ENCODE results near the genes UGT2B7, CABS1 and MUC7.

DNA sequence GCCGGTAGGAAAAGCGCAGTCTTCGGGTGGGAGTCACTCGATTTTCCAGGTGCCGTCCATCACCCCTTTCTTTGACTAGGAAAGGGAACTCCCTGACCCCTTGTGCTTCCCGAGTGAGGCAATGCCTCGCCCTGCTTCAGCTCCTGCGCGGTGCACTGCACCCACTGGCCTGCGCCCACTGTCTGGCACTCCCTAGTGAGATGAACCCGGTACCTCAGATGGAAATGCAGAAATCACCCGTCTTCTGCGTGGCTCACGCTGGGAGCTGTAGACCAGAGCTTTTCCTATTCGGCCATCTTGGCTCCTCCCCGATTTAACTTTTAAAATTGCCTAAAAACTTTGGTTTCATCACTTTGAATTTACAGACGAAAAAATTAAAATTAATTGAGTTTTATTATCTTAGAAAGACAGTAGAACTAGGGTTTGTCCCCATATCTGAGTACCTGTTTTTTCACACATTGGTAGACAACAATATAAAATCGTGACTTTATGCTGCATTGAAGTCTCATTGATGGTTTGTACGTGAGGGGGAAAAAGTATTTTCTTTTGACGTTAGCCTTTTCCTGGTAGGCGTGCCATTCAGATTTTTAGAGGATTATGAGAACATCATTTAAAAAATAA is 447.0 kb downstream of the ADGRL3 start:
- RAMPAGE, long total RNA = no peak
- RRBS = no CpG with 5 or more reads among the region's 21 CpGs
PRO-cap:
- standard = no peak
- CoPRO, capped RNA only, 2 experiments = no peak in any of the 2 experiments
- CoPRO, capped and uncapped RNA, 2 experiments = no peak in any of the 2 experiments
- CoPRO, uncapped RNA only, 2 experiments = no peak in any of the 2 experiments
CAGE:
- cytosol, long polyA plus RNA = no peak
- long polyA plus RNA = no peak
- nucleolus, long total RNA = no peak
- nucleus, long polyA plus RNA = no peak

GRCh38 chr4:61767224-61767882 is 567.2 kb downstream of the ADGRL3 start:
- RAMPAGE, long total RNA = no peak
- RRBS = no CpG with 5 or more reads among the region's 15 CpGs
PRO-cap:
- standard = no peak
- CoPRO, capped RNA only, 2 experiments = no peak in any of the 2 experiments
- CoPRO, capped and uncapped RNA, 2 experiments = no peak in any of the 2 experiments
- CoPRO, uncapped RNA only, 2 experiments = no peak in any of the 2 experiments
CAGE:
- cytosol, long polyA plus RNA = no peak
- long polyA plus RNA = no peak
- nucleolus, long total RNA = no peak
- nucleus, long polyA plus RNA = no peak

DNA sequence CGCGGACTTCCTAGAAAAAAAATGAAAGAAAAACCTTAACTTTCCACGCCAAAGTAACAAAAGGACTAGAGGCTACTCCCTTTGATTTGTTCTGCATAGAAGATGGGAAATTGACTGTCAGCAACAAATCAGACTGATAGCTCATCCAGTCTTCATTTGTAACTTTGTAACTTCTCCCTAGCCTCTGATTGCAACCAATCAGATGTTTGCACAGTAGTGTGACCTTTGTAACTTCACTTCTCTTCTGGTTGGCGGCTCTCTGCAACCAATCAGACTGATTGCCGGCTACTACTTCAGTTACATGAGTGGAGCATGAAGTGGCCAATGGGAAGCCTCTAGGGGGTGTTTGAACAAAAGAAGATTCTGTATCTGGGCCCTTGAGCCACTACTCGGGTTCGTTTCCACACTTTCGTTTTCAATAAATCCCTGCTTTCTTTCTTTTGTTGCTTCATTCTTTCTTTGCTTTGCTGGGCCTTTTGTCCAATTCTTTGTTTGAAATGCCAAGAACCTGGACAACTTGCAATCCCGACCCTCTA is 1285.8 kb downstream of the TECRL start:
- RAMPAGE, long total RNA = no peak
- RRBS = no CpG with 5 or more reads among the region's 9 CpGs
PRO-cap:
- standard = no peak
- CoPRO, capped RNA only, 2 experiments = no peak in any of the 2 experiments
- CoPRO, capped and uncapped RNA, 2 experiments = no peak in any of the 2 experiments
- CoPRO, uncapped RNA only, 2 experiments = no peak in any of the 2 experiments
CAGE:
- cytosol, long polyA plus RNA = no peak
- long polyA plus RNA = no peak
- nucleolus, long total RNA = no peak
- nucleus, long polyA plus RNA = no peak

DNA sequence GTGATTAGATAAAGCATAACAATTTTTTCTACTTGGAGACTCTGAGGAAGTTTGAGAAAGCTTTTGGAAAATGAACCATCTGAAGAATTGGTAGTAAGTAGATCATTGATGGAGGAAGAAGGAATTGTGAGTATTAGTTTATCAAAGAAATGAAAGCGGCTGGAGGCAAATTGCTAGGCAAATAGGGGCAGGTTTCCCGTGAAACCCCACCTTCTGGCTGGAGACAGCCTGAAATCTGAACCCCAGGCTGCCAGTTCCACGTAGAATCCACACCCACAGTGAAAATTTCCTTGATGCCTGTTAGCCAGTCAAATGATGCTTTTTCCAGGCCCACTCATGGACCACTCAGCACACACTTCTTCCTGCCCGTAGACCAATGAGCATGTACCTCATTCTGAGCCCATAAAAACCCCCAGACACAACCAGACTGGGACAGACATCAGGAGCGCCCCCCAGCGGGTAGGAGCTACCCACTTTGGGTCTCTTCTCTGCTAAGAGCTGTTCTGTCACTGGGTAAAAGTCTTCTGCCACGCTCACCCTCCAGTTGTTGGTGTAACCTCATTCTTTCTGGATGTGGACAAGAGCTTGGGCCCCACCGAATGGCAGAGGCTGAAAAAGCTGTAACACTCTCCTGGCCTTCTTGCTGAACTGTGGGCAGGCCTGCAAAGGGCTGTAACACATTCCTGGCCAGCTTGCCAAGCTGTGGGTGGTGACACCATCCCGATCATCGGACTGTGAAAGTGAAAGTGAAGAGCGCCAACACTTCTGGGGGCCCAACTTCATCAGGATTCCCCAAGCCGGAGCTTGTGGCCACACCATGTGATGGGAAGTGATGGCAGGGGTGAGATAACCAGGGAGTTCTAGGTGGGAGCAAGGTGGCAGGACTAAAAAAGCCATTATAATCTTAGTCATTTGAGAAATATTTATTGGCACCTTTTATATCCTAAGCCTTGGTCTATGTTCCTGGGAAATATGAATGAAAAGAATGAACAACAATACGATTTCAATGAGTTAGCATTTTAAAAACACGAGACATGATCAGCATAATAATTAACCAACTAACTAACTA is 137.6 kb downstream of the TECRL start:
- RAMPAGE, long total RNA = no peak
- RRBS = no CpG with 5 or more reads among the region's 14 CpGs
PRO-cap:
- standard = no peak
- CoPRO, capped RNA only, 2 experiments = no peak in any of the 2 experiments
- CoPRO, capped and uncapped RNA, 2 experiments = no peak in any of the 2 experiments
- CoPRO, uncapped RNA only, 2 experiments = no peak in any of the 2 experiments
CAGE:
- cytosol, long polyA plus RNA = no peak
- long polyA plus RNA = no peak
- nucleolus, long total RNA = no peak
- nucleus, long polyA plus RNA = no peak

DNA sequence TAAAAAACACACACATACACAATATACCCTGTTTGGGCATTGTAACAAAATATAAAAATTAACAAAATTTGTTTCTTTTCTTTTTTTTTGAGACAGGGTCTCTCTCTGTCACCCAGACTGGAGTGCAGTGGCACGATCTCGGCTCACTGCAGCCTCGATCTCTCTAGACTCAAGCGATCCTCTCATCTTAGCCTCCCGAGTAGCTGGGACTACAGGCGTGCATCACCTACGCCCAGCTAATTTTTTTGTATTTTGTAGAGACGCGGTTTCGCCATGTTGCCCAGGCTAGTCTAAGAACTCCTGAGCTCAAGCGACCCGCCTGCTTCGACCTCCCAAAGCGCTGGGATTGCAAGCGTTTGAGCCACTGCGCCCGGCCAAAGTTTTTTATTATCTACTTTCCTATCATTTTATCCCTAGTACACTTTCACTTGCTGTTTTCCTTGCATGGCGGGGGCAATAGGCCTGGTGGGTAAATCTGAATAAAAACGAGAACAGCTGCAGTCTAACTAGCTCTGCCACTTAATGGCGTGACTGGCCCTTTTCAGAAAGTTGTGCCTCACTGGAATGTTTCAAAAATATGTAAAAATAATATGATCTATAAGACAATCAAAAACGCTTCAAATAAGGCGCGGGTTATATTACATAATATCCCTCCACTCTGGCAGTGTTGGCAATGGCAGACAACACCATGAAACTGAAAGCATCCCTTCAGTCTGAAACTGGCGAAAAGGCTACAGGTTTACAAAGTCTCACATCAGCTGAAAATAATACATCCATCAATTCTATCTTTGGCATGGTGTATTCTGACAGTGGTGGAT is 1.2 kb downstream of the UBA6 start:
- RAMPAGE, long total RNA = no peak
- RRBS = no CpG with 5 or more reads among the region's 24 CpGs
PRO-cap:
- standard = unidirectional peak, minus-strand start at position 350 of the sequence
- CoPRO, capped RNA only, 2 experiments = no peak in any of the 2 experiments
- CoPRO, capped and uncapped RNA, 2 experiments = no peak in any of the 2 experiments
- CoPRO, uncapped RNA only, 2 experiments = no peak in any of the 2 experiments
CAGE:
- cytosol, long polyA plus RNA = no peak
- long polyA plus RNA = no peak
- nucleolus, long total RNA = no peak
- nucleus, long polyA plus RNA = no peak

GRCh38 chr4:68323915-68324401 is 25.9 kb downstream of the YTHDC1 start:
- RAMPAGE, long total RNA = no peak
- RRBS = no CpG with 5 or more reads among the region's 7 CpGs
PRO-cap:
- standard = no peak
- CoPRO, capped RNA only, 2 experiments = no peak in any of the 2 experiments
- CoPRO, capped and uncapped RNA, 2 experiments = no peak in any of the 2 experiments
- CoPRO, uncapped RNA only, 2 experiments = no peak in any of the 2 experiments
CAGE:
- cytosol, long polyA plus RNA = no peak
- long polyA plus RNA = no peak
- nucleolus, long total RNA = no peak
- nucleus, long polyA plus RNA = no peak

DNA sequence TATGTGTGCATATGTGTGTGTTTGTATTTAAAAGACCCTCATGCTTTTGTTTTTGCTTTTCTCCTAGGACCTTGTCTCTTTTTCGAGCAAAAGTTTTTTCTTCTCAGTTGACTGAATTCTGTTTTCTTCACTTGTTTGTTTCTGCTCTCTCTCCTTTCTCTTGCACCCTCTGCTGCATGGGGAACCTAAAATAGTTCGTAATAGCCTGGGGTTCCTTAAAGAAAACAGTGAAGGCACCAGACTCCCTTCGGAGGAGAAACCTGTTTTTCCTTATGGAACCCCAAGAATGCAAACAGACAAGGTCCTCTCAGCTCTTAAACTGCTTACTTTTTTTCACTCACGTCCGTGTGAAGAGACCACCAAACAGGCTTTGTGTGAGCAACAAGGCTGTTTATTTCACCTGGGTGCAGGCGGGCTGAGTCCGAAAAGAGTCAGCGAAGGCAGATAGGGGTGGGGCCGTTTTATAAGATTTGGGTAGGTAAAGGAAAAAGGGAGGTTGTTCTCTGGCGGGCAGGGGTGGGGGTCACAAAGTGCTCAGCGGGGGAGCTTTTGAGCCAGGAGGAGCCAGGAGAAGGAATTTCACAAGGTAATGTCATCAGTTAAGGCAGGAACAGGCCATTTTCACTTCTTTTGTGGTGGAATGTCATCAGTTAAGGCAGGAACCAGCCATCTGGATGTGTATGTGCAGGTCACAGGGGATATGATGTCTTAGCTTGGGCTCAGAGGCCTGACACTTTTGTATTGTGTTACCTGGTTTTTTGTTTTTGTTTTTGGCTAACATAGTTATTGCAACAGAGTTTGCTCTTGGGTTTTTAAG is 40.2 kb upstream of the TMPRSS11E start:
- RAMPAGE, long total RNA = no peak
- RRBS = no CpG with 5 or more reads among the region's 11 CpGs
PRO-cap:
- standard = no peak
- CoPRO, capped RNA only, 2 experiments = no peak in any of the 2 experiments
- CoPRO, capped and uncapped RNA, 2 experiments = no peak in any of the 2 experiments
- CoPRO, uncapped RNA only, 2 experiments = no peak in any of the 2 experiments
CAGE:
- cytosol, long polyA plus RNA = no peak
- long polyA plus RNA = no peak
- nucleolus, long total RNA = no peak
- nucleus, long polyA plus RNA = no peak

GRCh38 chr4:68646603-68647513 is 23.6 kb downstream of the UGT2B15 start:
- RAMPAGE, long total RNA = no peak
- RRBS = no CpG with 5 or more reads among the region's 10 CpGs
PRO-cap:
- standard = no peak
- CoPRO, capped RNA only, 2 experiments = no peak in any of the 2 experiments
- CoPRO, capped and uncapped RNA, 2 experiments = no peak in any of the 2 experiments
- CoPRO, uncapped RNA only, 2 experiments = no peak in any of the 2 experiments
CAGE:
- cytosol, long polyA plus RNA = no peak
- long polyA plus RNA = no peak
- nucleolus, long total RNA = no peak
- nucleus, long polyA plus RNA = no peak

GRCh38 chr4:69051023-69051682 is 45.1 kb upstream of the UGT2B7 start:
- RAMPAGE, long total RNA = no peak
- RRBS = no CpG with 5 or more reads among the region's 11 CpGs
PRO-cap:
- standard = no peak
- CoPRO, capped RNA only, 2 experiments = no peak in any of the 2 experiments
- CoPRO, capped and uncapped RNA, 2 experiments = no peak in any of the 2 experiments
- CoPRO, uncapped RNA only, 2 experiments = no peak in any of the 2 experiments
CAGE:
- cytosol, long polyA plus RNA = no peak
- long polyA plus RNA = no peak
- nucleolus, long total RNA = no peak
- nucleus, long polyA plus RNA = no peak

DNA sequence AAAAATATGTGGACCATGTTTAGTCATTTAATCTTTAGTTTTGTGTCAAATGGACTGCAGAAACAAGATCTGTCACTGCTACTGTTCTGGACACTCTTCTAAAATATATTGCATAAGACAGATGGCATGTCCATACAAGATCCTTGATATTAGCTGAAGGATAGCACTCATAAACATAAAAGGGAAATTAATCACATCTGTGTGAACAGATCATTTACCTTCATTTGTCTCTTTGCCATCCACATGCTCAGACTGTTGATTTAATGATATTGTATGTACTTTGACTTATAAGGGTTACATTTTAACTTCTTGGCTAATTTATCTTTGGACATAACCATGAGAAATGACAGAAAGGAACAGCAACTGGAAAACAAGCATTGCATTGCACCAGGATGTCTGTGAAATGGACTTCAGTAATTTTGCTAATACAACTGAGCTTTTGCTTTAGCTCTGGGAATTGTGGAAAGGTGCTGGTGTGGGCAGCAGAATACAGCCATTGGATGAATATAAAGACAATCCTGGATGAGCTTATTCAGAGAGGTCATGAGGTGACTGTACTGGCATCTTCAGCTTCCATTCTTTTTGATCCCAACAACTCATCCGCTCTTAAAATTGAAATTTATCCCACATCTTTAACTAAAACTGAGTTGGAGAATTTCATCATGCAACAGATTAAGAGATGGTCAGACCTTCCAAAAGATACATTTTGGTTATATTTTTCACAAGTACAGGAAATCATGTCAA is at the start of gene UGT2B7:
Gene UGT2B7, plus strand, starts transcription at position 346 of the 744 bp plus-strand sequence.
- RAMPAGE, long total RNA = no peak
- RRBS = no CpG with 5 or more reads among the region's 1 CpG
PRO-cap:
- standard = no peak
- CoPRO, capped RNA only, 2 experiments = no peak in any of the 2 experiments
- CoPRO, capped and uncapped RNA, 2 experiments = no peak in any of the 2 experiments
- CoPRO, uncapped RNA only, 2 experiments = no peak in any of the 2 experiments
CAGE:
- cytosol, long polyA plus RNA = no peak
- long polyA plus RNA = no peak
- nucleolus, long total RNA = no peak
- nucleus, long polyA plus RNA = no peak

GRCh38 chr4:69167278-69167823 is 47.2 kb downstream of the UGT2B11 start:
- RAMPAGE, long total RNA = no peak
- RRBS = no CpG with 5 or more reads among the region's 3 CpGs
PRO-cap:
- standard = no peak
- CoPRO, capped RNA only, 2 experiments = no peak in any of the 2 experiments
- CoPRO, capped and uncapped RNA, 2 experiments = no peak in any of the 2 experiments
- CoPRO, uncapped RNA only, 2 experiments = no peak in any of the 2 experiments
CAGE:
- cytosol, long polyA plus RNA = no peak
- long polyA plus RNA = no peak
- nucleolus, long total RNA = no peak
- nucleus, long polyA plus RNA = no peak

DNA sequence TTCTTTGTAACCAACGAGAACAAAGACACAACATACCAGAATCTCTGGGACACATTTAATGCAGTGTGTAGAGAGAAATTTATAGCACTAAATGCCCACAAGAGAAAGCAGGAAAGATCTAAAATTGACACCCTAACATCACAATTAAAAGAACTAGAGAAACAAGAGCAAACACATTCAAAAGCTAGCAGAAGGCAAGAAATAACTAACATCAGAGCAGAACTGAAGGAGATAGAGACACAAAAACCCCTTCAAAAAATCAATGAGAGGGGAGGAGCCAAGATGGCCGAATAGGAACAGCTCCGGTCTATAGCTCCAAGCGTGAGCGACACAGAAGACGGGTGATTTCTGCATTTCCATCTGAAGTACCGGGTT is 10.7 kb upstream of the UGT2A1 start:
- RAMPAGE, long total RNA = no peak
- RRBS = no CpG with 5 or more reads among the region's 7 CpGs
PRO-cap:
- standard = no peak
- CoPRO, capped RNA only, 2 experiments = no peak in any of the 2 experiments
- CoPRO, capped and uncapped RNA, 2 experiments = no peak in any of the 2 experiments
- CoPRO, uncapped RNA only, 2 experiments = no peak in any of the 2 experiments
CAGE:
- cytosol, long polyA plus RNA = no peak
- long polyA plus RNA = no peak
- nucleolus, long total RNA = no peak
- nucleus, long polyA plus RNA = no peak

GRCh38 chr4:70334841-70335209 is at the start of gene CABS1:
Gene CABS1 (plus strand): TSS chr4:70334981.
- RAMPAGE, long total RNA = no peak
- RRBS = no CpG with 5 or more reads among the region's 3 CpGs
PRO-cap:
- standard = no peak
- CoPRO, capped RNA only, 2 experiments = no peak in any of the 2 experiments
- CoPRO, capped and uncapped RNA, 2 experiments = no peak in any of the 2 experiments
- CoPRO, uncapped RNA only, 2 experiments = no peak in any of the 2 experiments
CAGE:
- cytosol, long polyA plus RNA = no peak
- long polyA plus RNA = no peak
- nucleolus, long total RNA = no peak
- nucleus, long polyA plus RNA = no peak

DNA sequence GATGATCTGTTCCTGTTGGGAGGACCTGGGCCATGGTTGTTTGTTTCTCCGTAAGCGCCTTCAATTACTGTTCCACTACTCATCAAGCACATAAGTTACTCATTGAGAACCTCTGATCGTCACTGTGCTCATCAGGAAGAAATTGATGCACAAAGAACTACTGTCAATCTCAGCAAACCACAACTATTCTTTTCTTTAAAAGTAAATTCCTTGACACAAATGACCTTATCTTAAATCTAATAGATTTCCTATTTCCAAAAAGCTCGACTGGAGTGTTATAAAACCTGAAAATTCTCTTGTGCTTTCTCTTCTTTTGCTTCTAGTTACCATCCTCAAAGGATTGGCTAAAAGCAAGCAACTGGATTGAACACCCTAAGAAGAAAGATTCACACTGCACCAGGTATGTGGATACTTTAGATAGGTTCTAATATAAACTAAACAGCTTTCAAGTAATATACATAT is at the start of gene MUC7:
Gene MUC7, plus strand, starts transcription at position 306 of the 462 bp plus-strand sequence.
- RAMPAGE, long total RNA = no peak
- RRBS = no CpG with 5 or more reads among the region's 4 CpGs
PRO-cap:
- standard = no peak
- CoPRO, capped RNA only, 2 experiments = no peak in any of the 2 experiments
- CoPRO, capped and uncapped RNA, 2 experiments = no peak in any of the 2 experiments
- CoPRO, uncapped RNA only, 2 experiments = no peak in any of the 2 experiments
CAGE:
- cytosol, long polyA plus RNA = no peak
- long polyA plus RNA = no peak
- nucleolus, long total RNA = no peak
- nucleus, long polyA plus RNA = no peak

DNA sequence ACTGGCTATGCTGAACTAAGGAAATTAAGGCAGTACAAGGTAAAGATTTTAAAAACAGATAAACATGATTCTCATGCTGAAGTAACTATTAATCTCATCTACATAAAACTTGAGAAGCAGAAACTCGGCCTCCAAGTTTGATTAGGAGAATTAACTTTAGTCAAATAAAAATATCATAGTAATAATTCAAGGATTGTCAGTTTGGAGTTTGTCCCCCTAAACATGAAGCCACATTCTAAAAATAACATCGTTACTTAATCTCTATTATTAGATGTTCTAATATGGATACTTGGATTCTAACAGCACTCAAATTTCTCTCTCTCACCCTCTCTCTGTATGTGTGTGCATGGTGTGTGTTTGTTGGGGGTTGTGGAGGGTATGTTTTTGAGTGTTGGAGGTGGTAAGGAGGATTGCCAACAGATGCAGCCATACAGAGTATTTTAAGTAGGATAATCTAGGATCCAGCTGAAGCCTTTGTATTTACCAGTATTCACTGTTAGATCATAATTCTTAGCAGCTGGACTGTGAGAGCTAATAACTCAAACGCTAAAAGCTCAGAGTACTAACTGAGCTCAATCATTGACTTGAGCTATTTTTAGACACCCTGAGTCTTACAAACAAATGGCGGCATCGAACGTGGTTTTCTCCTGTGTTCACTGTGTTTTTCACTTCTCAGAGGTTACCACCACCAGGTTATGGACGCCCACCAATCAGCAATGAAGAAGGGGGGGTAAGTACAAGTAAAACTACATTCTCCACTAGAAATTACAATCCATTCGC is 8.8 kb downstream of the ENAM start:
- RAMPAGE, long total RNA = no peak
- RRBS = no CpG with 5 or more reads among the region's 8 CpGs
PRO-cap:
- standard = no peak
- CoPRO, capped RNA only, 2 experiments = no peak in any of the 2 experiments
- CoPRO, capped and uncapped RNA, 2 experiments = no peak in any of the 2 experiments
- CoPRO, uncapped RNA only, 2 experiments = no peak in any of the 2 experiments
CAGE:
- cytosol, long polyA plus RNA = no peak
- long polyA plus RNA = no peak
- nucleolus, long total RNA = no peak
- nucleus, long polyA plus RNA = no peak

DNA sequence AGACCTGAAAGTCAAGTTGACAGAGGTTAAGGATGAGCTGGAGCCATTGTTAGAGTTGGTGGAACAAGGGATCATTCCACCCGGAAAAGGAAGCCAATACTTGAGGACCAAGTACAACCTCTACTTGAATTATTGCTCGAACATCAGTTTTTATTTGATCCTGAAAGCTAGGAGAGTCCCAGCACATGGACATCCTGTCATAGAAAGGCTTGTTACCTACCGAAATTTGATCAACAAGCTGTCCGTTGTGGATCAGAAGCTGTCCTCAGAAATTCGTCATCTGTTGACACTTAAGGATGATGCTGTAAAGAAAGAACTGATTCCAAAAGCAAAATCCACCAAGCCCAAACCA is 1.0 kb downstream of the UTP3 start:
- RAMPAGE, long total RNA = no peak
- RRBS = no CpG with 5 or more reads among the region's 5 CpGs
PRO-cap:
- standard = no peak
- CoPRO, capped RNA only, 2 experiments = no peak in any of the 2 experiments
- CoPRO, capped and uncapped RNA, 2 experiments = no peak in any of the 2 experiments
- CoPRO, uncapped RNA only, 2 experiments = no peak in any of the 2 experiments
CAGE:
- cytosol, long polyA plus RNA = no peak
- long polyA plus RNA = no peak
- nucleolus, long total RNA = no peak
- nucleus, long polyA plus RNA = no peak

DNA sequence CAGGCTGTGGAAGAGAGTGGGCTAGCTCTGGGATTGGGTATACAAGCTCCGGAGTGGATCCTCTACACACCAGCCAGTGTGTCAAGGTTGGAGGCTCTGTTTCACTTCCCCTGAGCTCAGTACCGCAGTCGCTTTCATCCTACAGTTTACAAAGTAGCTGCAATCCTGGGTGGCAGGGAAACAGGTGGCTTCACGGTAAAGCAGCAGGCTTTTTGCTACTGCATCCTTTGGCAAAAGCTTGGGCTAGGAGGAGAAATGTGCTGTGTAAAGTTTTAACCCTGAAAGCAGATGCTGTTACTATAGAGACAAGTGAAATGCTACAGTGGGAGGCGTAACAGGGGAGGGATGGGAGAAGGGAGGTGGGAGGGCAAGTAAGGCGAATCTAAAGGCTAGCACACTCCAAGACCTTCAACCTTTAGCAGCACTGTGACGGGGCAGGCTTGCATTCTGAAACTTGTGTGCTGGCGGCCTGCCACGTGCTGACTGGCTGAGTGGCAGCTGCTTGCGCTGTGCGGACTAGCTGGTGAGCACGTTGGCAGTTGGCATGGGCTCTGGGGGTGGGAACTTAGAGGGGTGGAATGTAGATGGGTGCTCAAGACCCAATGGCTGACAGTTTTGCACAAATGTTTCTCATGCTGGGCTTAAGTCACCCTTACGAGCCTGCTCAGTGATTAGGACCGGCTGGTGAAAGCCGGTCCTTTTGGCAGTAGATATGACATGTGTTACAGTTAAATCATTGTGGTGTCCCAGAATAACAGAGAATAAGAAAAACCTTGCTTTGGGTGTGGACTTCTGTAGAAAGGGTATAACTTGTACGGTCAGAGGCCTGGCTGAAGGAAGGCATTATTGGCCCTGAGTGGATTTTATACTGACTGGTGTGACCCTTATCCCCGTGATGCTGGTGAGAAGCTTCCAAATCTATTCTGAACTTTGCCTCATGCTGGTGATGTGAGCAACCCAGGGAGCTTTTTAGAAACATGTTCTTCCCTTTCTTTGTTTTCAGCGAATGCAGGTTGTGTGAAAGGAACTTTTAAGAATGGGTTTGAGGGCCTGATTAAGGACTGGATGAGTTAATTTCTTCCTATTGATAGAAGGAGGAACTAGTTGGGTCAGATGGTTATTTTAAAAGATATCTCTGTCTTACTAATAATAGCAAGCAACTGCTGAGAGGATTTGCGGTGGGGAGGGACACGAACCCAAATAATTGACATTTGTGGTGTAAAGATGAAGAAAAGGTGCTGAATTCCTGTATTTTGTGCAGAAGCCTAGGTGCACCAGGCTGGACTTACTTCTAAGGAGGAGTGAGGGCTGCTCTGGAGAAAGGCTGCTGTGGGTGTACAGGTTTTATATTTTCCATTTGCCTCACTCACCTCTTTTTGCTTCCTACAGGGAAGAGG is 44.2 kb downstream of the SLC4A4 start:
- RAMPAGE, long total RNA = no peak
- RRBS = no CpG with 5 or more reads among the region's 20 CpGs
PRO-cap:
- standard = no peak
- CoPRO, capped RNA only, 2 experiments = no peak in any of the 2 experiments
- CoPRO, capped and uncapped RNA, 2 experiments = no peak in any of the 2 experiments
- CoPRO, uncapped RNA only, 2 experiments = no peak in any of the 2 experiments
CAGE:
- cytosol, long polyA plus RNA = no peak
- long polyA plus RNA = no peak
- nucleolus, long total RNA = no peak
- nucleus, long polyA plus RNA = no peak

Data from K562 (cell line).